ENCODE measurements around a stretch of chr17.

GRCh38 chr17:77254829-77255328 lies 26.4 kb upstream of the SEPTIN9 start:
- PRO-cap, result no peak
- RAMPAGE, long total RNA, 4 experiments, result no peak in any of the 4 experiments

- PRO-cap, result no peak
- RAMPAGE, long total RNA, 4 experiments, result no peak in any of the 4 experiments
Observed at GRCh38 chr17:77255329-77255923, 25.9 kb upstream of the SEPTIN9 start.

DNA sequence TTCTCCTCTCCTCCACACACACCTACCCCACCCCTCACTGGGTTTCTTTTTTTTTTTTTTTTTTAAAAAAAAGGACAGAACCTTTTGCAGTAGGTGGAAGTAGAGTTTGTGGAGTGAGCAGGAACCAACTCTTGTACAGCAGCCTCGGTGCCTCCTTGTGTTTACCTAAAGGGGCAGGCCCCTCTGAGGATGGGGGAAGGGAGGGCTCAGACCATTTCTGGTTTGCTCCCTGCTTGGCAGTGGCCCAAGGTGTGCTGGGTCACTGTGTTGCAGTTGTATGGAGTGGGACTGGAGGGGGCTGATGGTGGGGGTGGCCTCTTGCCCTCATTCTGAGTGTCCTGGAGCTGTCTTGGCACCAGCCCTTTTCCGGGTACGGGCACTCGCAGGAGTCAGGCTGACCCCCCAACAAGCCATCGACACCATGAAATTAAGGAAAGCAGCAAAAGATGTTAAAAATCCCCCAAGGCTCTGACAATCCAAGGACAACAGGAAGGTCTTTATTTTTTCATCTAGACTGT lies 1.9 kb downstream of the SEPTIN9 start:
- PRO-cap, result no peak
- RAMPAGE, long total RNA, 4 experiments, result no peak in any of the 4 experiments

DNA sequence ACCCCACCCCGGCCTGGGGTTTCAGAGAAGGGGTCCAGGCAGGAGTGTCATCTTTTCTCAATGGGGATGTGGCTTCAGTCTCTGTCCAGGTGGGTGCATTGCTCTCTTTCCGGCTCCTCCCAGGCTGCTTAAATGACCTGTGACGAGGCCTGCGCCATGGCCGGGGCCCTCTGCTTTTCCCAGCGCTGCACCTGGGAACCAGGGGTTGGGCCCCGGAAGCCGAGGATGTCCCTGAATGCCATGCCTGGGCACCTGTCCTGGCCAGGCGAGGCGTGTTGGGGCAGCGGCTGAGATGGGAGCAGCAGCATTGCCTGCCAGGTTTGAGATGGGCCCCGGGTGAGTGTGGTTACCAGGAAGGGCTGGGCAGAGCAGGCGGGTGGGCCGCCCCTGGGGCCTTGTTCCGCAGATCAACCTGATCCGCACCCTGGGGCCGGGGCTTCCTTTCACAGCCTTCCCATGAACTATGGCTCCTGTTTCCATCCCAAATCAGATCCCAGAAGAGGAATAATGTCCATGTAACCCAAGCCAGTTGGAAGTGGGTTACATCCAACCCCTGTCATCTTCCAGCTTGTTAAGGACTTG lies 6.9 kb downstream of the SEPTIN9 start:
- PRO-cap, result no peak
- RAMPAGE, long total RNA, 4 experiments, result no peak in any of the 4 experiments

- PRO-cap, result bidirectional peak, plus-strand start at chr17:77319599, minus-strand start at chr17:77319436; bidirectional peak, plus-strand start at chr17:77319926, minus-strand start at chr17:77319940; bidirectional peak, plus-strand start at chr17:77320237, minus-strand start at chr17:77320032
- RAMPAGE, long total RNA, 4 experiments, result start-site peak on the plus strand in 4 of 4 experiments, at chr17:77319450-77320323 at its widest, 18 to 161 reads per replicate
Observed at GRCh38 chr17:77319310-77320409, 38.4 kb downstream of the SEPTIN9 start.

- PRO-cap, result unidirectional peak, minus-strand start at chr17:77322950; unidirectional peak, minus-strand start at chr17:77322969; bidirectional peak, plus-strand start at chr17:77323379, minus-strand start at chr17:77323146
- RAMPAGE, long total RNA, 4 experiments, result no peak in any of the 4 experiments
Observed at GRCh38 chr17:77322719-77323514, 41.6 kb downstream of the SEPTIN9 start.

DNA sequence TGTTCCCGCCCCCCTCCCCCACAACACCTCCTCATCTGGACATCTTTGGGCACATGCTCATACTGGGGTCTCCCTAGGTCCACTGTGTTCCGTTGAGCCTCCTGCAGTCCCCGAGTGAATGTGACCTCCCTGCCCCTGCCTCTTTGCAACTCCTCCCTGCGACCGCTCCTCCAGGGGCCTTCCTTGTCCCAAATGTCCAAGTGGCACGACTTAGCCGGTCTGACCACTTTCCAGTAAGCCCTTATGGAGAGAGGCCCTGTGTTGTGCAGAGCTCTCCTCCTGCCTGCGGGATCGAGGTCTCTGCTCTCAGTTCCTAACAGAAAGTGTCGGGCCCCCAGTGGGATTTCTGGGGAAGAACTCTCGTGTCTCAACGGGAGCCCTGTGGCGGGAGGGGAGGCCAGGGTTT lies 93.7 kb downstream of the SEPTIN9 start:
- PRO-cap, result no peak
- RAMPAGE, long total RNA, 4 experiments, result no peak in any of the 4 experiments

GRCh38 chr17:77419377-77419862 lies 138.1 kb downstream of the SEPTIN9 start:
- PRO-cap, result bidirectional peak, plus-strand start at chr17:77419754, minus-strand start at chr17:77419623
- RAMPAGE, long total RNA, 4 experiments, result no peak in any of the 4 experiments

DNA sequence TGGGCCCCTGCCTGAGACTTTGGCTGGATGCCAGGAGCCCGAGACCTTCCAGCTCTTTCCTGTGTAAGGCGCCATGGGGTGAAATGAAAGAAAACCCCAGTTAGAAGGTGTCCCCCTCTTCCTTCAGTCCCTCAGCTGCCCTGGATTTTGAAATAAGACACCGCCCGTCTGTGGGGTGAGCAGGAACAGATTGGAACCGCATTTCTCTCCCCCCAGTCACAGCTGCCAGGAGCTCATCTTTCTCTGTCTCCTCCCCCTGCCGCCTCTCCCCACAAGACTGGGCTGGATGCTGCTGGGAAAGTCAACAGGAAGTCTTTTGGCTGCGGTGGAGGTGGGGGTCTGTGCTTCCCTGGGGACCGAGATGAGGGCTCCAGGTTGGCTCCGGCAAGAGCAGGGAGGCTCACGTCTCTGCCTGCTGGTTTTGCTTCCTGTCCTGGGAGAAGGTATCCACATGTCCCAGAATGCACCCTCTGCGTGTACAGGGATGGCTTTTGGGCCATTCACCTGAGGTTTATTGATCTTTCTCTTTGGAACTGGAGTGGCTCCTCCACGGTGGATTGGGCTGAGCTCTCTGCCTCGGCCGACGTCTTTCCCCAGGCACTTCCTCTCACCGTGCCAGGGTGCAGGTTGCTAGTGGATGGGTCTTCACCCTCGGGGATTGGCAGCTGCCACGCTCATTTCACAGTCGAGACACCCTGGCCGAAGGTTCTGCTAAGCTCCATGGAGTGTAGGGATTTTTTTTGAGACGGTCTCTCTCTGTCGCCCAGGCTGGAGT lies 140.0 kb downstream of the SEPTIN9 start:
- PRO-cap, result bidirectional peak, plus-strand start at position 274 of the sequence, minus-strand start at position 142 of the sequence
- RAMPAGE, long total RNA, 4 experiments, result no peak in any of the 4 experiments

DNA sequence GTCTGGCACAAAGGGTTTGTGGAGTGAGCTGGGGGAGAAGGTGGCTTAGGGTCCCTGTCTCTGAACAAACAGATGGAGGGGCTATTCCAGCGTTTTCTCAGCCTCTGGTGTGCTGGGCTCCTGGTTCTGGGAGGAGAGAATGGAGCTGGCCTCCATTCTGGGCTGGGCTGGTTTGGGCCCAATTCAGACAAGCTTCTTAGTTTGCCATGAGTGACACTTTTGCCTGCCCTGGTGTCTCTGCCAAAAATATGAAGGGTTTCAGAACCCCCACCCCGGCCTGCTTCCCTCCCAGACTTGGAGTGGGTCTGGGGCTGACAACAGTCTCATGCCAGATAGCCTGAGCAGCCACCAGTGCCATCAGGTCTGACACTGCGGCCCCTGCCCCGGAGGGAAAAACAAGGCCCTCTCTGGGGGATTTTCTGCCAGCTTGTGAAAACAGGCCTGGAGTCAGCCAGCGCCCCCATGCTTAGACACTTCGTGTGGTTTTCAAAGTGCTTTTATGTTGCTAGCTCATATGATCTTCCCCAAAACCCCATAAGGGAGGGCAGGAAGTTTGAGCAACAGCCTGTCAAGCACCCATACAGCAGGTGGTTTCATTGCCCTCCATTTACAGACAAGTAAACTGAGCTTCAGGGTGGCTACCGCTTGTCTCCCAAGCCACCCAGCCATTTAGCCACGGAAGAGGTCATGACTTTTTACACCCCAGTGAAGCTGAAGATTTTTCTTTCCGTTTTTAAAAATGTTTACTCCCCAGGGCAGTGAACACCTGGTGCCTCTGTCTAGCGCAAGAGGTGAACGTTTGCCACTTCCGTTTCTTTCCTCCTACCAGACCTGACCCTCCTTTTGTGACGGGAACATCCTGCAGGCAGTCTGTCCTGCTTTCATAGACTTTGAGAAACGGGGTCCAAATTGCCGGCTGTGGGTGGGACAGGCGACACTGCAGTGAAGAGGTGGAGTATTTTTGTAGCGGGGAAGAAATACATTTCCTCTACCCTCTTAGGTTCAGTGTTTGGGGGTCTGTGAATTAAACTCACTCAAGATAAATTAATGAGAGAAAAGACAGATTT lies 160.0 kb downstream of the SEPTIN9 start:
- PRO-cap, result unidirectional peak, minus-strand start at position 472 of the sequence
- RAMPAGE, long total RNA, 4 experiments, result no peak in any of the 4 experiments

DNA sequence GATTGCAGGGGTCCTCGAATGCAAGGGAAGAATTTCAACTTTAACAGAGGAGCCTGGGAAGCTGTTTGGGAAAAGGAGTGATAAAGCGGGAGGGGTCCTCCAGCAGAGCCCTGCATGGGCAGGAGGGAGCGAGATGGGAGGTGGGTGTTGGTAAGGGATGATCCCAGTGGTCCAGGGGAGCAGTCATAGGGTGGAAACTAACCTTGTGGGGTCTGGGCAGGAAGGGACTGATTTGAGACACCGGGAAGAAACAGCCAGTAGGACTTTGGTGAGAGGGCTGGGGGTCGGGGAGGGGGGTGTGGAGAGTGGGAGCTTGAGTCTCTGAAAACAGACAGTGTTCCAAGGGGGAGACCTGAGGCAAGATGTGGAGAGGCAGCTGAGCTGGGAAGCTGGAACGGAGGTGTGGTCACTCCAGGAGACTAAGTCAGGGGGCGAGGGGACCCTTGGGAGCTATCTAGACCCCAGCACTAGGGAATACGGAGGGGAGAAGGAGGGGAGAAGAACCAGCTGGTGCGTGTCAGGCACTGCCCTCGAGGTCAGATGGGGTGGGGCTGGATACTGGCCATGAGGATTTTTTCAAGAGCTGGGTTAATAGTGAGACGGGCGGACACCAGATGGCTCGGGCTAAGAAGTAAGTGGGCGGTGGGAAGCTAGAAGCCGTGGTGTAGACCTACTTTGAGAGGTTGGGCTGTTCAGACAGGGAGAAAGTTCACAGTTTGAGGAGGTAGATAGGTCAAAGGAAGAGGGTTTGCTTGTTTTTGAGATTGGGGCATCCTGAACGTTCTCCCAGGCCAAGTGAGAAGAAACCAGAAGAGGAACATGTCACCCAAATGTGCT lies 163.1 kb downstream of the SEPTIN9 start:
- PRO-cap, result unidirectional peak, plus-strand start at position 591 of the sequence
- RAMPAGE, long total RNA, 4 experiments, result no peak in any of the 4 experiments

DNA sequence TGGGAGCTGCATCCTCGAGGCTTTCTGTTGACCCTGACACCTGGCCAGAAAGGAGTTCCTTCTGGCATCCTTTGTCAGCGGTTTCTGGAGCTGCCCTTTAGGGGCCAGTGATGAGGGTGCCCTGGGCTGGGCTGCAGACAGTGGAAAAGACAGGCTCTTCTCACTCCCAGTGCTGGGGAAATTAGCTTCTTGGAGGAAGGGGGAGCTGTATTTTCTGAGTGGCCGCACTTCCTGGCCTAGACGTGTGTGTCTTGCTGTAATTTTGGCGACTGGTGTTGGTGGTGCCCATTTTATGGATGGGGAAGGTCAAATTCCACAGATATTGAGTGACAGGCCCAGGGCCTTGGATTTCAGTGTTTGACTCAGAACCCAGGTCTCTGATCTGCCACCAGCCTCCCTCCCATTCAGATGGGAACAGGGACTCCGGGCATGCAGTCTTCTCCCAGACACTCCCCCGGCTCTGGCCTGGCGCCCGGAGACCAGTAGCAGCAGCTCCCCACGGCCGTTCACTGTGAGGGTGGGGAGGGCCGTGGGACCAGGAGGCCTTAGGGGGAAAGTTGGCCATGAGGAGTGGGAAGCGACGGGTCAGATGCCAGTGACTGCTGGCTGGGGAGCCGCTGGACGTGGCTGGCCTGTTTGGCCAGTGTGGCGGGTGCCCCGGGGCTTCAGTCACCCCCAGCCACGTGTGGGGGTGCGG lies 168.4 kb downstream of the SEPTIN9 start:
- PRO-cap, result bidirectional peak, plus-strand start at position 407 of the sequence, minus-strand start at position 378 of the sequence
- RAMPAGE, long total RNA, 4 experiments, result no peak in any of the 4 experiments

DNA sequence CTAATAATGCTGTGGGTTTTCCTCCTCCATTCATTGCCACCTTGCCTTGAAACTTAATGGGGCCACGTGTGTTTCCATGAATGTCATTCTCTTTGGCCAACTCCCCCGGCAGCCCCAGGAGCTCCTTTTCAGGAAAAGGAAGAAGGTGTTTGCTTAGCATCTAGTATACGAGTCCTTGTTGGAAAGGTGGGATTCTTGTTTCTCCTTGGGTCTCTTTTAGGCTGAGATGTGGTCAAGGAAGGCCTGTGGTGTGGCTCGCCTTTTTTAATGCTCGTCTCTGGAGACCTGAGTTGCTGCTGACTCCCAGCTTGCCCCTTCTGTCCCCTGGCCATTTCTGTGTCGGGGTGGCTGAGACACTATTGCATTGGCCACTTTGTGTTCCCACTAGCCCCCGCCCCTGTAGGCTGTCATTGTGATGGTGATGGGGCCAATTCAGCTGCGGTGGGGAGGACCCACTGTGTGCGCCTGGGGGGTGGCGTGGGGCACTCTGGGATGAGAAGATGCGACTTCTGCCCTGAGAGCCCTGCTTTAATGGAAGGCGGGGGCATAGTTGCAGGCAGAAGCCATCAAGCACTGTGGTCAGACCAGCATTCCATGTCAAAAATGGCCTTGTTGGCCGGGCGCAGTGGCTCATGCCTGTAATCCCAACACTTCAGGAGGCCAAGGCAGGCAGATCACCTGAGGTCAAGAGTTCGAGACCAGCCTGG lies 171.6 kb downstream of the SEPTIN9 start:
- PRO-cap, result no peak
- RAMPAGE, long total RNA, 4 experiments, result no peak in any of the 4 experiments

DNA sequence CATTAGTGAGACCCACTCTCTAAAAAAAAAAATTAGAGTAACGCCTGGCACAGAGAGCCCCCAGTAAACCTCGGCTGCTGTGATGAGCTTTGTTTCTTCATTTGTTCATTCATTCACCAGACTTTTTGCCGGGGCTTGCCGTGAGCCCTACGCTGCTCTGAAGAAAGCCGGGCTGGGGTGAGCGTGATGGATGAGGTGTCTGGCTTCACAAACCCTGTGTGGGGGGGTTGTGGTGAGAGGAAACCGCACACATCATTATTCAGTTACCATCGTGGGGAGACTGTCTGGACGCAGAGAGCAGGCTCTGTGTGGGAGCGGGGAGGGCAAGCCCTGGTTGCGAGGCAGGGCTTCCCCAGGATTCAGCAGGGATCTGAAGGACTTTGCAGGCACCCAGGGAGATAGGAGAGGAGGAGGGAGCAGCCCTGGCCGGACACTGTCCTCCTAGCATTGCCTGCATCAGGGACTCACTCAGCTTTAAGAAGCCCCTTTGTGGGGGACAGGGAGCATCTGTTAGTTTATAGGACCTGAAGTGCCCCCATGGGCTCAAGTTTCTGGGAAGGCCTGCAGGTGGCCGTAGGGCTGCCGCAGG lies 193.8 kb downstream of the SEPTIN9 start:
- PRO-cap, result bidirectional peak, plus-strand start at position 262 of the sequence, minus-strand start at position 162 of the sequence
- RAMPAGE, long total RNA, 4 experiments, result no peak in any of the 4 experiments

DNA sequence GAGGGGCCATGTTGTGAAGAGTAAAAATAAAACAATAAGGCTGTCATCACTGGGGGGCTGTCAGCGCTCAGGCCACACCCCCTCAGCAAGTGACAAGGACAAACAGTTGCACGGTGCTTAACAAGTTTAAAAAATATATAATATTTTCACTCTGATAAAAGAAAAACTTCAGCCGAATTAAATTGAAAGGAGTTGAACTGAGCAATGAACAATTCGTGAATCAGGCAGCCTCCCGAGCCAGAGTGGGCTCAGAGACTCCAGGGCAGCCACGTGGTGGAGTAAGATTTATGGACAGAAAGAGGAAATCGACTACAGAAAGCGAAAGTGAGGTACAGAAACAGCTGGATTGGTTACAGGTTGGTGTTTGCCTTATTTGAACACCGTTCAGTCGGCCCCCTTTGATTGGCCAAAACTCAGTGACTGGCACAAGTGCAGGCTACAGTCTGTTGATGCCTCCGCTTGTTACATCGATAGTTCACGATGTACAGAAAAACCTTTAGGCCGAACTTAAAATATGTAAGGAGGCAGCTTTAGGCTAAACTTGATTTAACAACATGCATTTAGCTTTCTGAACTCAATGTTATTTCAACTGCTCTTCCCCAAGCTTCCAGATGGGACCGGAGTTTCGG lies 328.8 kb downstream of the SEPTIN9 start:
- PRO-cap, result no peak
- RAMPAGE, long total RNA, 4 experiments, result no peak in any of the 4 experiments

DNA sequence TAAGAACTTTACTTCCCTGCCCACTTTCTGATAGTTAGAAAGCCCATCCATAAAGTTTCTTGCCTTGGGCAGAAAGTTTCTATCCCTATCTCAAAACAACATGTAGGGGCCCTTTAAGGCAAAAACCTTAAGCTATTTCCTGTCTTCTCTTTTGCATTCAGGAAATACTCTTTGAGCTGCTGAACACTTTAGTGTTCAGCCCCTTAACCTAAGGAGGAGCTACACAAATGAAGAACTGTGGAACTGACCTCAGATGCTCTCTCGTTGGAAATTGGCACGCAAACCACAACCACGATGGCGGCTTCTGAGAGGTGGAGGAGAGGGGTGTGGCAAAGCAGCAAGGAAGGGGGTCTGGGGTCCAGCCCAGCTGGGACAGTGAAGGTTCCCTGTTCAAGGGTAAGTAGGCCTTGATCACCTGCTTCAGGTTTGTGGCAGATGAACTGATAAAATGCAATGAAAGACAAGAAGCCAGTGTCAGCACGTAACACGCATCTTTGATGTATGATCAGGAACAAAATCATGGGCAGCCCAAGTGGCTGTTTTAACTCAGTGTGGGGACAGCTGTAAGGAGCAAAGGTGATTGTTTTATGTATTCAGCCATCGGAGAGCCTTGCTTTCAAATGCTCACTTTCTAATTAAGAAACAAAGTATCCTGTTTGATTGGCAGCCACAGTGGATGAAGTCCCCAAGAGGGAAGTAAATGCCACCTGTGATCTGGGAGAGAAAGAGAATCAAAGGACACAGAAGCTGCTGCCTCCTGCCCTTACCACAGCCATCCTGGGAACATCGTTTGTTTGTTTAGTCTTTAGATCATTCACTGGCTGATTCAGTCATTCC lies 291.5 kb upstream of the TNRC6C start:
- PRO-cap, result no peak
- RAMPAGE, long total RNA, 4 experiments, result no peak in any of the 4 experiments

DNA sequence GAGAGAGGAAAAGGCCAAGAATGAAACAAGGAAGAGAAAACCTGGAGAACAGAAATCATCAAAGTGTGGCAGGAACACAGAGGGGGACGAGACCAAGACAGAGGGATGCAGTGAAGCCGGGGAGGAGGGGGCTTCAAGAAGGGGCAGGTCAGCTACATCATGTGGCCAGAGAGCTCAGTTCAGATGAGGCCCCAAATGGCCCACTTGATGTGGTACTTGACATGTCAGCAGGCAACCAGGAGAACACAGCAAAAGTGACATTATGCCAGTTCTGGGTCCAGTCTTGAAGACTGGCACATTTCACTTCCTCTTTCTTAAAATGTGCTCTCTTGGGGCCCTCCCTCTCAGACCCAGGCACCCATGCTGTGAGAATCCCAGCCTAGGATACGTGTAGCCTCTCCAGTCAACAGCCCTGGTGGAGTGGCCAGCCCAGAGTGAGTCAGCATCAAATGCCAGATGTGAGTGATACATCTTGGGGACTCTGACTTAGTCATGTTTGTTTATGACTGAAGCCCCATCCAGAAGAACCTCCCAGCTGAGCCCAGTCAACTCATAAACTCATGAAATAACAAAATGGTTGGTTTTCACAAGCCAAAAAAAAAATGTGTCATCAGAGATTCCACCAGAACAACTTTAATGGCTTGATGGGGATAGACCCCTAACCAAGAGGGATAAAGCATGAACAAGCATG lies 82.6 kb upstream of the TNRC6C start:
- PRO-cap, result no peak
- RAMPAGE, long total RNA, 4 experiments, result no peak in any of the 4 experiments

DNA sequence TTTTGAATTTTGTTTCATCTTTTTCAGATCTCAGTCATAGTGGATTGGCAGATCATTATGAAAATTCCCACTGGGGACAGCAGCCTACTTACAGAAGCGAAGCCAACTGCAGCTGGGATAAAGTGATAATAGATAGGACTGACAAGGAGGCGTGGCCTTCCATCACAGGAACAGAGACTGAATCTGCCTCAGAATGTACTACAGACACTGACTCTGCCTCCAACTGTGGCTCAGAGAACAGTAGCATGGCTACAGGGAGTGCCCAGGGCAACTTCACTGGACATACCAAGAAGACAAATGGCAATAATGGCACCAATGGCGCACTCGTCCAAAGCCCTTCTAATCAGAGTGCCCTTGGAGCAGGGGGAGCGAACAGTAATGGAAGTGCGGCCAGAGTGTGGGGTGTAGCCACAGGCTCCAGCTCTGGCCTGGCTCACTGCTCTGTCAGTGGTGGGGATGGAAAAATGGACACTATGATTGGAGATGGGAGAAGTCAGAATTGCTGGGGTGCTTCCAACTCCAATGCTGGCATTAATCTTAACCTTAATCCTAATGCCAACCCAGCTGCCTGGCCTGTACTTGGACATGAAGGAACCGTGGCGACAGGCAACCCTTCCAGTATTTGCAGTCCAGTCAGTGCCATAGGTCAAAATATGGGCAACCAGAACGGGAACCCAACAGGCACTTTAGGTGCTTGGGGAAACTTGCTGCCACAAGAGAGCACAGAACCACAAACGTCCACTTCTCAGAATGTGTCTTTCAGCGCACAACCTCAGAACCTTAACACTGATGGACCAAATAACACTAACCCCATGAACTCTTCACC lies 79.5 kb downstream of the TMC6 start:
- PRO-cap, result no peak
- RAMPAGE, long total RNA, 4 experiments, result no peak in any of the 4 experiments

GRCh38 chr17:78104937-78105746 lies 23.4 kb downstream of the TMC6 start:
- PRO-cap, result no peak
- RAMPAGE, long total RNA, 4 experiments, result no peak in any of the 4 experiments

- PRO-cap, result no peak
- RAMPAGE, long total RNA, 4 experiments, result no peak in any of the 4 experiments
Observed at GRCh38 chr17:78106103-78107019, 22.2 kb downstream of the TMC6 start.